Umbilical cord (tissue), 2 donors: ENCODE data around the genes AP1B1, HORMAD2 and TBC1D10A.

- RAMPAGE, long total RNA: no peak
Observed at GRCh38 chr22:29268374-29269073, 456 bp downstream of the EWSR1 start.

DNA sequence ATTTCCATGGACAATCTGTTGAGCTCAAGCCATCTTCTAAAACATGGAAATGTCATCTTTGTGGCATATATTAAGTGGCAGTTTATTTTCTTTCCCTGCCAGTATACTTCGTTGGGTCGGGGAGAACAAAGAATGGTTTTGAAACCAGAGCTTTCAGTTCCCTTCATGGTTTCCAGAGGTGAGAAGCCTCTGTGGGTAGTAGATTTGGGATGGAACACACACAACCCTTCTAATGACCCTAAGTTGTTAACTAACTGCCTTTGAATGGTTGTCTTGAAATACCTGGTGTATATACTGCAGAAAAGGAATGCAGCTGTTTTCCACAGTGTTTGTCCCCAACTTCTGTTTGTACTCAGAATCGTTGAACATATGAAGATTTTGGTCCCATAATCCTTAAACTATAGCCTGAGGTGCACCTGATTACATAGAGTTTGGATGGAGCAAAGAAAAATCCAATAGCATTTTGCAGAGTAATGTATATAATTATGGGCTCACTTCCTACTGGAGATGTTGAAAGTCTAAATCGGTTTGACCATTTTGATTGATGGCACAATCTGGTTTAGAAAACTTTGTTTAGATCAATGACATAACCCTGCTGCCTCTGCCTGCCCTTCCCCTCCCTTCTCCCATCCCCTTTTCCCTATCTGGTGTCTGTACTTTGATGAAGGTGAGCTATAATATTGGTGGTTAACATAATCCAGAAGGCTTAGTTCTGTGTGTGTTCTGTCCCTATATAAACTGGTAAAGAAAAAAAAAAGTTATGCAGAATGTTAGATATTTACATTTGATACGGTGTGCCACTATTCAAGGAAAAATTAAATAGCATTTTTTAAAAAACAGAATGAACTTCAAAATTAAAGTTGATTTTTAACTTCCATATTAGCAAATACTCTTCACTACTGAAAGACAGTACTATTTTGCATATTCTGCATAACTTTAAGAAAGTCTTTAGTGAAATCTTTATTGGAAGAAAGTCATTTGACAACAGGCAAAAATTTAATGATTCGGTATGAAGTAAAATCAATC is 17.3 kb upstream of the GAS2L1 start:
- RAMPAGE, long total RNA: no peak

DNA sequence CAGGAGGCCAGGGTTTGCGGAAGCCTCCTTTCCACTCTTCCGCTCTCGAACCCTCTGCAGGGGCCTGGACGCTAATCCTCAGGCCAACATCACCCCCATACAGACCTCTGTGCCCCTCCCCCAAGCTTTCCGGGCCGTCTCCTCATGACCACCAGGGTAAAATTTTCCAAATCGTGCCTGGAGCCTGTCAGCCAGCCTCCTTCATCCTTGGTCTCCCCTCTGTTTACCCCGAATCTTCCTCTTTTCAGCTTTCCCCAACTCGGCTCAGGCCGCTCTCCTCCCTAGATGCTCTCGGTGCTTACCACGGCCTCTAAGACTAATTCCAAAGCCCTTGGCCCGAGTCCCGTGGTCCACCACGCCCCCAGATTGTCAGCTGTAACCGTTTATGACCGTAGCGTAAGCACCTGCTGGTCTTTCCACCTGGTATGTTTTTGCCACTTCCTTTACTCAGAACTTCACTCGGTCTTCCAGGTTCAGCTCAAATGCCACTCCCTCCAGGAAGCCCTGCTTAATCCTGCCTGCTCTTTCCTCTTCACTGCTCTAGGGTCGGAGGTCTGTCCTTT is 1.4 kb downstream of the RASL10A start:
- RAMPAGE, long total RNA: no peak

DNA sequence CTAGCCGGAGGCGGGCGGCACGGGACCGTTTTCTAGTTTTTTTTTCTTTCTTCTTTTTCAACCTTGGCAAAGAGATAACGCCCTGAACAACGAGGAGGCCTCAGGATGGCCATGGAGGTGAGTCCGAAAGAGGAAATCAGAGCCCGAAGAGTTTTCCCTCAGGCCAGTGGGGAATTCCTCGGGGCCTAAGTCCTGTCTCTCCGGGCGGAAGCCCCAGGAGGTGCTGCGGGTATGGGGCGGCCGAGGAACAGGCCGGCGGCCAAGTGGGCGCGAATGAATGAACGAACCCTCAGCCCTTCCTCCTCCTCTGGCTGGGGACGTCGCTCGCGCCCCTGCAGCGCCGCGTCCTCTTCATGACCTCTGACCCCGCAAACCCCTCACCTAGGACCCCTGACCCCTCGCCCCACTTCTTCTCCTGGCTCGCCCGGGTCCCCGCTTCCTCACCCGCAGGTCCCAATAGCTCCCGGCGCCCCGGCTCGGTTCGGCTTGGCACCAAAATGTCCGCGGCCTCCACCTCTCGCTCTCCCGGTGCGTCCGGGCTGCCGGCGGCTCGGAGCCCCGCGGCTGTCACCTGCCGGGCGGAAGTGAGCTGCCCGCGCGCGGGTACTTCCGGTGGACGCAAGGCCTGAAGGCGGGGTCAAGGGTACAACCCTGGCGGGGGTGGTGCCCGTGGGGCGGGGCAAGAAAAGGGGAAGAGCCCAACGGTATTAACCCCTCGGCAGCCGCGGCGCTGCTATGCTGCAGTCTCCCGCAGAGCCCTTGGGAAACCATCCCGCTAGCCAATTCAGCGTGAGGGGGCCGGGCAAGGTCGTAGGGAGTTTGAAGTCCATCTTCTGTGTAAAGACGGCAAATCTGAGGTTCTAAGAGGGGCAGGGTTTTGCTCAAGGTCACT is at the start of gene AP1B1:
TSS of gene AP1B1 (minus strand) at position 591 of the 892 bp plus-strand sequence.
- RAMPAGE, long total RNA: start-site peak on the minus strand centred at position 550 of the sequence, 47 bp wide, 274 and 18 reads in 2 replicates

DNA sequence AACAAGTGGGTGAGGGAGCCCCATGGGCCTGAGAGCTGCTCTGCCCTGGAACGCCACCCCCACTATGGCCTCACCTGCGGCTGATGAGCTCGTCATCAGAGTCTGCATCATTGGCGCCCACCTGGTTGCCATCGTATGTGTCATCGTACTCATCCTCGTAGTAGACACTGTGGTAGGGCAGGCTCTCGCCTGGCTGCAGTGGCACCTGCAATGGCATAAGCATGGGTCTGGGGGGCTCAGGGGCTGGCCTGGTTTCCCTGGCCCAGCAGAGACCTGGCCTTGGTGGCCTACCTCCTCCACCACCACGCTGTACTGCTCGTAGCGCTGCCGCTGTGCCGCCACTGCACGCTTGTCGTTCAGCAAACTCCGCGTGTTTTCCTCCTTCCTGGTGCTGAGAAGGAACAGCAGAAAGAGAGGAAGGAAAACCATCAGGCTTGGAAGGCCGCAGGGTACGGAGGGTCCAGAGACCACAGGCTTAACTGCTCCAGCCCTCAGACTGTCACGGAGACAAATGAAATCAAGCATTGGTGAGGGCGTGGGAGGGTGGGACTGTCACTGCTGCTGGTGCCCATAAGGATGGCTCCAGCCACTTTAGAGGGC is 26.2 kb downstream of the UQCR10 start:
- RAMPAGE, long total RNA: no peak

- RAMPAGE, long total RNA: no peak
Observed at GRCh38 chr22:29795876-29796190, 28.7 kb downstream of the UQCR10 start.

GRCh38 chr22:29883346-29884036 is 517 bp downstream of the MTMR3 start:
- RAMPAGE, long total RNA: no peak

GRCh38 chr22:29885347-29886024 is 2.5 kb downstream of the MTMR3 start:
- RAMPAGE, long total RNA: no peak

- RAMPAGE, long total RNA: no peak
Observed at GRCh38 chr22:29902745-29903290, 19.8 kb downstream of the MTMR3 start.

DNA sequence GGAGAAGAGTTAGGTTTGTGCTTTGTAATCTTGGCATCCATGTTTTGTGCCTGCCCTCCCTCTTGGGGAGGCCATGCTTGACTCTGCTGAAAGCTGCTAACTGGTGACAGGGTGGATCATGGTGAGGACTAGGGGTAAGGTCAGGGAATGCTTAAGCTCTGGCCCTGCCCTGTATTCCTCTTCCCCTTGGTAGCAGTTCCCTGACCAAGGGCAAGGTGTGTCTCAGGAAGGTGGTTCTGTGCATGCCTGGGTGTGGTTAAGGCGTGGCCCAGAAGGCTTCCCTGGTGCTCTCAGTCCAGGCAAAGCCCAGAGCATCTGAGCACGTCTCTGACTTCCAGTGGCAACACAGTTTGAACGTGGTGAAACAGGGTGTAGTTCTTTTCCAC is 53.2 kb upstream of the HORMAD2 start:
- RAMPAGE, long total RNA: no peak

DNA sequence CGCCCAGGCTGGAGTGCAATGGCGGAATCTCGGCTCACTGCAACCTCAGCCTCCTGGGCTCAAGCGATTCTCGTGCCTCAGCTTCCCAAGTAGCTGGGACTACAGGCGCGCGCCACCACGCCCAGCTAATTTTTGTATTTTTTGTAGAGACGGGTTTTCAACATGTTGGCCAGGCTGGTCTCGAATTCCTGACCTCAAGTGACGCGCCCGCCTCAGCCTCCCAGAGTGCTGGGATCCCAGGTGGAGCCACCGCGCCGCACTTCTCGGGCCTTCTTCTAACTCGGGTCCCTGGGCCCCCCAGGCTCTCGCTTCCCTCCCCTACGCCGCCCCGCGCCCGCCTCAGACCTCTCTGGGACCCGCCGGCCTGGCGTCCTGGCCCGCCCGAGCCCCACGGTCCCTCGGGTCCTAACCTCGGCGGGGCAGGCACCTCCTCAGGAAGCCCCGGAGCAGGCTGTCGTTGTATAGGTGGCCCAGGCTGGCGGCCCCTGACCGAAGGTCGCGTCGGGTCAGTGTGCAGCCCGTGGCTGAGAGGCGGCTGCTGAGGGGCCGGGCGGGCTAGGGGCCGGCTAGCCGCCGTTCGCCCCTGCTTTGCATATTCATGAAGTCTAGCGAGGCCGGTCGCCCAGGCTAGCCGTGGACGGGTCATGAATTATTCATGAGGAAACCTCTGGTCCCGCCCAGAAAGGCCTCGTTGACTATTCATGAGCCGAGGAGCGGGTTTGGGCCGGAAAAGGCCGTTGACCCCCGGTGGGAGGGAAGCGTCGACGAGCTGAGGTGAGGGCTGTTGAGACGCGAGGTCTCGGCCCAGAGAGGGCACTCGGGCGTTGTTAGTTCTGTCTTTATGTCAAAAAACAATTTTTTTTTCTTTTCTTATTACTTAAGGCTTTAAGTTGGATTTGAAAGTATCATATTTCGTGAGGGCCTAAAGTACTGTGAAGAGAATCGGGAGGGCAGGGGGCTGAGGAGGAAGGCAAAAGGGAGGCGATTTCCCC is at the start of gene HORMAD2:
TSS of gene HORMAD2 (plus strand) at position 747 of the 992 bp plus-strand sequence.
- RAMPAGE, long total RNA: no peak

- RAMPAGE, long total RNA: no peak
Observed at GRCh38 chr22:30245449-30246321, 874 bp downstream of the LIF start.

- RAMPAGE, long total RNA: no peak
Observed at GRCh38 chr22:30304432-30305182, 15.3 kb upstream of the CASTOR1 start.

DNA sequence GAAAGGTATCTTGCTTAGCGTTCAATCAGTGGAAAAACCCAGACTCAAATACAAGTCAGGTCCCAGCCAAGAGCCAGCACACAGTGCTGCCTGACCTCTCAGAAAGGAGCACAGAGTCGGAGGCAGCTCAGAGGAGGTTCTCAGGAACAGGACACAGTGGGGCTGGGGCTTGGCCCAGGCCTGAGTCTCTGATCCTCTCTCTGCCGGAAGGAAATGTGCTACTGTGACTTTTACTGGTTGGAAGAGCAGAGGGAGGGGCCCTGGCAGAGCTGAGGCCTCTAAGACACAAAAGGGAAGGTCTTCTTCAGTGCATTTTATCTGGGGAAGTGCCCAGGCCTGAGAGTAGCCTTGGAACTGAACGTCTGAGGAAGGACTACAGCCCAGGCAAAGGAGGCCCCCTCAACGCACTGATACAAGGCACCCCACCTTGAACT is 16.2 kb upstream of the CASTOR1 start:
- RAMPAGE, long total RNA: no peak

- RAMPAGE, long total RNA: no peak
Observed at GRCh38 chr22:30306722-30306945, 17.3 kb upstream of the CASTOR1 start.

- RAMPAGE, long total RNA: no peak
Observed at GRCh38 chr22:30311892-30312652, 14.7 kb downstream of the TBC1D10A start.

GRCh38 chr22:30326288-30327376 is at the start of gene TBC1D10A:
Gene TBC1D10A (minus strand): TSS chr22:30326941.
- RAMPAGE, long total RNA: start-site peak on the minus strand at chr22:30326879-30326908, 35 and 21 reads in 2 replicates

DNA sequence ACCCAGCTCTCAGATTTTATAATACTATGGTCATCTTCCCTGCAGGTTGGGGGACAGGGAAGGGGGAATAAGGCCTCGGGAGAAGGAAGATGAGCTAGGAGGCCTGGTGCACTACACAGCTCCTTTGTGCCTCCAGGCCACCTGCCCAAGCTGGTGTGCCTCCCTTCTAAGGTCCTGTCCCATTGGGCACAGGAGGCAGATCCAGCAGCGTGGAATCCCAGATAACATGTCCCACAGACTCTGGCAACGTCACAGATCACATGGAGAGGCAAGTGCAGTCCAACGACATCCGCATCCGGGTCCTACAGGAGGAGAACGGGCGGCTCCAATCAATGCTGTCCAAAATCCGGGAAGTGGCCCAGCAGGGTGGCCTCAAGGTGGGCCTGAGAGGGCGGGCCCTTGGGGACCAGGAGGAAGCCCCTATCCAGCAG is 11.9 kb downstream of the RNF215 start:
- RAMPAGE, long total RNA: no peak

GRCh38 chr22:30423529-30424000 is 2.0 kb upstream of the MTFP1 start:
- RAMPAGE, long total RNA: no peak

DNA sequence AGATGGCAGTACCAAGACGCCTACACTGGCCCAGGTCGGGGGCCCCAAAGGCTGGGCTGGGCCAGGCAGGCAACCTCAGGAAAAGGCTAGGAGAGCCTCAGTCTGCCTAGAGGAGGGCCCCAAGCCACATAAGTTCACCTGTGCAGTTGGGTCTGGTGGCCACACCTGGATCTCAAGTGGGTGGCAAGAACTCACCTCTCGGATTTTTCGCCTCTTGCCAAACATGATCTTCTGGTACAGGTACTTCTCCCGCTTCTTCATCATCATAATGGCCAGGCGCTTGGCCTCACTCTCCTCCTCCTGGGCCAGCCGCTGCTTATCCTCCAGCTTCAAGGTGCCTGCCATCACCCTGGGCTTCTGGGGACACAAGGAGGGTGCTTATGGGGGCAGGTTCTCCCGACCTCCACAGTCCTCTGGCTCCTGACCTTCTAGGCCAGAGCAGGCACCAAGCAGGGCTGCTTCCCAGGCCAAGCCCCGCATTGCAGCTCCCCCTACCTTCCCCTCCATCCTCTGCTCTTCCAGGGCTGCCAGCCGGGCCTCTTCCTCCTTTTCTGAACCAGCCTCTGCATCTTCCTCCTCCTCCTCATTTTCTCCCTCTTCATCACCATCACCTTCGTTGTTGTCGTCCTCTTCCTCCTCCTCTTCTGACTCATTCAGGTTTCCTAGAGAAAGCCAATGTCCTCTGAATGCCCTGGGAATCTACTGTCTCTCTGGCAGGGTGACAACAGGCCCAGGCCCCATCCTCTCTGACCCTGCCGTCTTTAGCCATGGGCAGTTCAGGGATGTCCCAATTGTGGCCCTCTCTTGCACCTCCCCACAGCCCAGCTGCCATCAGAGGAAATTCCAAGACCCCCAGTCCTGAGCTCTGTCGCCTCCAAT is 4.4 kb upstream of the GAL3ST1 start:
- RAMPAGE, long total RNA: no peak